ENCODE measurements around the gene PDE4A.

GRCh38 chr19:10295137-10295908, 5.6 kb downstream of the ICAM5 start:
- PRO-cap, 10 experiments = peak in 7 of 10 experiments; most common plus-strand start chr19:10295733 (in 5); most common minus-strand start chr19:10295557 (in 1)

- PRO-cap, 10 experiments = no peak in any of the 10 experiments
These were observed 5.6 kb upstream of the FDX2 start for GRCh38 chr19:10321350-10321820.

DNA sequence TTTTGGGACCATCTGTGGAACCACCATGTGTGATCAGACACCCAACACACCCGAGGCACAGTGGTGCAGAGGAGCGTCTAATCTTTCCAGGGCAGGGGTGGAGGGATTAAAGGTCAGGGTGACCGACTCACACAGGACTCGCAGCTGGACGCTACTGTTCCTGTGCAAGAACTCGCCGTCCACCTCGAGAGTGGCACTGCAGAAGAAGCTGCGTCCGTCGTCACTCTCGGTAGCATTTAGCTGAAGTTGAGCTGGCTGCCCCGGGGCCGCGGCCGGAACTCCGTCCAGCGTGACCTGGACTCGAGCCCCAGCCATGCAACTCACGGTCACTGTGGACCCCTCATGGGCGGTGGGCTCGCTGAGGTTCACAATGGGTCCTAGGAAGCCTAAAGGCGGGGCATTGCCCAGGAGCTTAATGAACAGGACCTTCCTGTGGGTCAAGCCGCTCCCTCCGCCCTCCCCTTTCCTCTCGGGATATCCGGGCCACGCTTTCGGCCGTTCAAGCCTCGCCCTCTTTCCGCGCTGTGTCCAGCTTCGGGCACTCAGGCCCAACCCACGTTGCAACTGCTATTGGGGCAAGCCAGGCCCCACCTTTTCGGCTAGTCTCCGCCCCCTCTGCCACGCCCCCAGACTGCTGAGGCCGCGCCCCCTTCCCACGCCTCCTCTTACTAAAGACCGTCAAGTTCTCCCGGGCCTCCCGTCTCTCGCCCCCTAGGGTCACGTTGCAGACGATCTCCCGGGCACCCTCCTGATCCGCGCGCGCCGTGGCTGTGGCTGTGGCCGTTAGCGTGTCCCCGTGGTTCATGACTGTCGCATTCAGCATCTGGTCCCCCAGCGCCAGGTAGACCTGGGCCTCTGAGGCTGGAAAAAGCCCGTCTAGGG, 1.3 kb upstream of the RAVER1 start:
- PRO-cap, 10 experiments = peak in 10 of 10 experiments; most common plus-strand start position 671 of the sequence (in 2); most common minus-strand start position 458 of the sequence (in 8)

DNA sequence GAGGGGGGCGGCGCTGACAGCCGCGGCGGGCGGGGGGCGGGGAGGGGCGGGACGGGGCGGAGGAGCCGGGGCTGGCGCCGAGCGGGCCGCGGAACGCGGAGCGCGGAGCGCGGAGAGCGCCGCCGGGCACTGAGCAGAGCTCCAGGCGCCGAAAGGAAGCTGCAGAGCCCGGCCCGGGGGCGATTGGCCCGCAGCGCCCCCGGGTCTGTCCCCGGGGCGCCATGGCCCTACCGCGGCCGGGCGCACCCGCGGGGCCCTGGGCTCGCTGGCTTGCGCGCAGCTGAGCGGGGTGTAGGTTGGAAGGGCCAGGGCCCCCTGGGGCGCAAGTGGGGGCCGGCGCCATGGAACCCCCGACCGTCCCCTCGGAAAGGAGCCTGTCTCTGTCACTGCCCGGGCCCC, at the start of gene PDE4A:
PDE4A (plus strand) TSS at position 115 of the 399 bp plus-strand sequence.
- PRO-cap, 10 experiments = peak in 1 of 10 experiments; most common plus-strand start position 91 of the sequence (in 1)

GRCh38 chr19:10430547-10431709, 10.6 kb downstream of the PDE4A start:
- PRO-cap, 10 experiments = peak in 8 of 10 experiments; most common plus-strand start chr19:10430742 (in 6); most common minus-strand start chr19:10430693 (in 3)

DNA sequence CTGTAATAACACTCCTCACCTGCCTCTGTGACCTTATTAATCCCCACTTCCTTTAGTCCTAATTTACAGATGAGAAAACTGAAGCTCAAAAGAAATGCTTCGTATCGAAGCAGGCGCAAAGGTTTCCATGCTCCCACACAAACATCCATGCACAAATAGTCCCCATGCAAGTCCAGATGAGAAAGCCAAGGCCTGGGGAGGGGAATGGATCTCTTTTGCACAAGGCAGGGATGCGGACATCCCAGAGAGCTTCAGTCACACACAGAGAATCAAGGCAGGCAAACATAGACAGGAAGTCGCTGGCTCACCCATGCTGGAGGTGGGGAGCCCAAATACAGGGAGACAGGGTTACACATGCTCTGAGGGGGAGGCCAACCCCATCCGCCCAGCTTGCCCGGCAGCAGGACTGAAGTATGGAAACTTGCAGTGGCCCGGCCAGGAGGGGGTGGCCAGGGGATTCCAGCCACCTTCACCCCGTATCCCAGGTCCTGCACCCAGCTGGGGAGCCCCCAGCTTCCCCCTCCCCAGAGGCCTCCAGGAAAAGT, 442 bp downstream of the S1PR5 start:
- PRO-cap, 10 experiments = no peak in any of the 10 experiments

GRCh38 chr19:10552344-10552927, 8.7 kb downstream of the ATG4D start:
- PRO-cap, 10 experiments = no peak in any of the 10 experiments

DNA sequence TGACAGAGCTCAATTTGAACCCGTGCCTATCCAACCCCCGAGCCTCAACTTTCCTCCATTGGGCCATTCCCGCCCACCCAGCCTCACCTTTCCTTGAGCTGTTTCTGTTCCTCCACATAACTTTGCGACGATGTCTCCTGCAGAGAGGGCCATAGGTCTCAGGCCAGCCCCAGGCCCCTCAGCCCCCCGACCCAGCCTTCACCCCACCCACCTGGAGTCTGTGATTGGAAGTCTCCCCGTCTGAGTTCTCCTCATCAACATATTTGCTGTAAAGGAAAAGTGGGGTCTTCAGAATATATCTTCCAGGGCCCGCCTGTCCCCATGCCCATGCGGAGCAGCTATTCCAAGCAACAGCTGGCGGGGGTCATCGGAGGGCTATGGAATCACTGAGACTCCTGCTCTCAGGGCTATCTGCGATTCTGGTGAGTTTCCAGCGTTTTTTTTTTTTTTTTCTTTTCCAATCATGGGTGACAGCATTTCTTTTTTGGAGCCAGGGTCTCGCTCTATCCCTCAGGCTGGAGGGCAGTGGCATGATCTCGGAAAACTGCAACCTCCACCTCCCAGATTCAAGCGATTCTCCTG, 4.1 kb downstream of the KRI1 start:
- PRO-cap, 10 experiments = no peak in any of the 10 experiments

DNA sequence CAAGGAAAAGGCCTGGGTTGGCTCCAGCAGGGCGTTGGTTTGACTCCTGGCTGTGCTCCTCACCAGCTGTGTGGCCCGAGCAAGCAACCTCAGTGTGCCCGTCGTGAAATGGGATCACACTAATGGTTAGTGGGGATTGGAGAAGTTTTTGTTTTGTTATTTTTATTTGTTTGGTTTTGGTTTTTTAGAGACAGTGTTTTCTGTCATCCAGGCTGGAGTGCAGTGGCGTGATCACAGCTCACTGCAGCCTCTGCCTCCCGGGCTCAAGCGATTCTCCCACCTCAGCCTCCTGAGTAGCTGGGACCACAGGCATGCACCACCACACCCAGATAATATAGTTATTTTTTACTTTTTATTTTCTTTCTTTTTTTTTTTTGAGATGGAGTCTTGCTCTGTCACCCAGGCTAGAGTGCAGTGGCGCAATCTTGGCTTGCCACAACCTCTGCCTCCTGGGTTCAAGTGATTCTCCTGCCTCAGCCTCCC, 12.4 kb upstream of the SLC44A2 start:
- PRO-cap, 10 experiments = no peak in any of the 10 experiments

DNA sequence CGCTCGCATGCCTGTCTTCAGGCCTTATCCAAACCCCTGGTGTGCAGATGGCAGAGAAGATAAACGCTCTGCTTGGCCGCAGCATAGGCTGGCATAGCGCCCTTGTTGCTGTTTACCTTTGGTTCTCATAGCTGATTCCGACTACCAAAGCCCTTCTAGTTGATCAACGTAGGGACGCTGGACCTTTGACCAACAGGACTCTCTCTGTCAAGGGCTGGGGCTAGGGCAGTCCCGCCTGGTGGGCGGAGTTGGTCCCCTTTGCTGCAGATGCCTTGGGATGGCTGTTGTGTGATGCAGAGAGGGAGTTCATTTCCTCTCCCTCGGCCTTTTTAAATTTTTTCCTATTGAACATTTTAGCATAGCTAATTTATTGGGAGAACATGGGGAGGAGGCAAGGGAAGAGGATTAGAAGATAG, 23.4 kb upstream of the QTRT1 start:
- PRO-cap, 10 experiments = no peak in any of the 10 experiments

GRCh38 chr19:10687242-10687974, 13.8 kb upstream of the QTRT1 start:
- PRO-cap, 10 experiments = no peak in any of the 10 experiments

DNA sequence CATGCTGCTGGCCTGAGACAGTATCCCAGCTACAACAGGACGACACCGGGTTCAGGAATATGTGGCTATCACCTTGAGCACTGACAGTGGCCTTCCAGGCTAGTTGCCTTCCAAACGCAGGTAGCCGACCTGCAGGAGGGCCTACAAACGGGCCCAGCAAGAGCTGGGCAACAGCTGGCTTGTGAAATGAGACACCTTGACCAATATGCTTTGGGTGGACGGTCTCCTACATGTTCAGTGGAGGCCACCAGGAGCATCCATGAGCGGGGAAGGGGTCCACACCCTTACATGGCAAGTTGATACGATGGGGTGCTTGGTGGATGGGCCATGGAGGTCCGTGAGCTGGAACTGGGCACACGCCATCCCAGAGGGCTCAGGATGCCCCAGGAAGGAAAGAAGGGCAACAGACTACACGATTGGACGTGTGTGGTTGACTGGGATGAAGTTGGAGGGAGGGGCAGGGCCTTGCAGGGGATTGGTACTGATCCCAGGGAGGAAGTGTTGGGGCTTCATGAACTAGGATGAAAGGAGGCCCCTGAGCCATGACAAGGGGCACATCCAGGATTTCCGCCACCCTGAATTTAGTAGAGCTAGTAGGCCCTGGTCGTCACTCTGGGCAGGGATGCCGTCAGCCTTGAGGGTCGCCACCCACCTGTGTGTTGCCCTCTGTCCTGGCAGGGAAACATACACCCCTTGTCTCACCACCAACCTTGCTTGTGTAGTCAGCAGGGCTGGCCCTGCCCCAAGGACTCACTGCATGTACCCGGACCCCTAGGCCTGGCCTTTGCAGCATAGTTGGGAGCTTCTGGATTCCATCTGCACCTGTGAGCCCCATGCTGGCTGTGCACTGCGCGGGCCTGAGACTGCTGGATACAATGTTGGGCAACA, 9.6 kb upstream of the QTRT1 start:
- PRO-cap, 10 experiments = no peak in any of the 10 experiments

DNA sequence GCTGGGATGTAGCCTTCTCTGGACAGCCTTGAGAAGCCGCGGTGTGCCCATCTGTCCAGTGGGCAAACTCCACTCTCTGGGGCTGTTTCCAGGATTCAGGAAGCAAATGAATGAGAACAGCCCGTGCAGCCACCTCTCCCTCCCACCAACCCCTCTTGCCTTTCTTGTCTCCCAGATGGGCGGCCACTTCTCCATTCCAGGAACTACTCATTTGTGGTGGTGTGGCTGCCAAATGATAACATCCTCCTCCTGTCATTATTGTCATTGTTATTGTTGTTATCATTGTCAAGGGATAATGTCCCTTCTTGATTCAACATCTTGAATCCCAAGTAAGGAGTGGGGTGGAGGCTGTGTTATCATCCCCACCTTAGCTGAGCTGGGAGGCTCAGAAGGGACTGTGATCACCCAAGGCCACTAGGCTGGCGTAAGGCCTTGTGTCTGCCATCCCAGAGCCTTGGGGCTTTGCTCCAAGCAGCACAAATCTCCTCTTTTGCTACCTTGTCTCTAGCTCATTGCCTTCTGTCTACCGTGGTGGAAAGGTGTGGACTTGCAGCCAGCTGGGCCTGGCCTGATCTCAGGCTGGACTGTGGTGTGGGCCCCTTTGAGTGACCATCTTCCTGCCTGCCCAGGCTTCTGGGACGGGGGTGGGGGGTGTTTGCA, 1.7 kb downstream of the DNM2 start:
- PRO-cap, 10 experiments = no peak in any of the 10 experiments

DNA sequence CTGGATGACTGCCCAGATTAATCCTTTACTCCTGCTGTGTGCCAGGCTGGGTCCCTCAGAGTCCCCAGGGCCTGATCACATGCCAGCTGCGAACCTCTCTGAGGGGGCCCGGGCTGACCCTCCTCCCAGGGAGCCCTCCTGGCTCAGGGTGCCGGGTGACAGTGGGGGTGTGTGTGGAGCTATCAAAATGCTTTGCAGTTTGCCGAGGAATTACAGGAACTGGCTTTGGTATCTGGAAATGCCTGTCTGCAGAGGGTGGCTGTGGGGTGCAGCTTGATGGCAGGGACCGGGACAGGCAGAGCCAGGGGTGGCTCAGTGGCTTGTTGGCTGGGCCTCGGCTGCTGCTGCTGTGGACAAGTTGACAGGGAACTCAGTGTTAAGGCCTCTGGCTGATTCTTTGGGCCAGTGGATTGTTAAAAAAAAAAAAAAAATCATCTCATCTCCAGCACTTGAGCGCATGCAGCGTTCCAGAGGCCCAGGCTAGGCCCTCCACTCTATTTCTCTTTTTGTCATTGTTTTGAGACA, 49.0 kb downstream of the DNM2 start:
- PRO-cap, 10 experiments = peak in 1 of 10 experiments; most common plus-strand start position 298 of the sequence (in 1); most common minus-strand start position 221 of the sequence (in 1)

DNA sequence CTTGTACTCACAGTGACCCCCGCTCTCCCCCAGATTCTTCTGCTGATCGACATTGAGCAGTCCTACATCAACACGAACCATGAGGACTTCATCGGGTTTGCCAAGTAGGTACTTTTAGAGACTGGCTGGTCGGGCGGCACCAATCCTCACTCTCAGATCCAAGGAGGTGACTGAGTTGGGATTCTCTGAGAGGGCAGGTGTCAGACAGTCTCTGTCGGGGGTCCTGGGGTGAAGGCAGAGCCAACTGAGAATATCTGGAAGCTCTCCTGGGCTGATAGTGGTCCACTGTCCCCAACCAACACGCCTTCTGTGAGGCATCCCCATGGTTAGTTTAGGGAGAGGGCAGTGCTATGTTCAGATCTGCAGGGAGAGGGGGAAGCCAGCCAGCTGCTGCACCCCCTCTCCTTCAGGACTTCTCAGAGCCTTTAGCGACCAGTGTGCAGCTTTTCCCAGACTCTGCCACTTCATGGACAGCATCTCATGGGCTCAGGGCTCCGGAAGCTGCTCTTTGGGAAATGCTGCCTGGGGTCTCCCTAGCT, 33.7 kb downstream of the TMED1 start:
- PRO-cap, 10 experiments = peak in 1 of 10 experiments; most common plus-strand start position 356 of the sequence (in 1)

- PRO-cap, 10 experiments = no peak in any of the 10 experiments
These were observed 22.9 kb downstream of the TMED1 start for GRCh38 chr19:10812949-10813578.

GRCh38 chr19:10891284-10892308, 20.2 kb downstream of the CARM1 start:
- PRO-cap, 10 experiments = peak in 4 of 10 experiments; most common plus-strand start chr19:10891853 (in 1); most common minus-strand start chr19:10891803 (in 3)

GRCh38 chr19:10907925-10908536, 20.4 kb downstream of the YIPF2 start:
- PRO-cap, 10 experiments = no peak in any of the 10 experiments

GRCh38 chr19:10927622-10928497, 579 bp downstream of the YIPF2 start:
- PRO-cap, 10 experiments = peak in 1 of 10 experiments; most common plus-strand start chr19:10927898 (in 1)

DNA sequence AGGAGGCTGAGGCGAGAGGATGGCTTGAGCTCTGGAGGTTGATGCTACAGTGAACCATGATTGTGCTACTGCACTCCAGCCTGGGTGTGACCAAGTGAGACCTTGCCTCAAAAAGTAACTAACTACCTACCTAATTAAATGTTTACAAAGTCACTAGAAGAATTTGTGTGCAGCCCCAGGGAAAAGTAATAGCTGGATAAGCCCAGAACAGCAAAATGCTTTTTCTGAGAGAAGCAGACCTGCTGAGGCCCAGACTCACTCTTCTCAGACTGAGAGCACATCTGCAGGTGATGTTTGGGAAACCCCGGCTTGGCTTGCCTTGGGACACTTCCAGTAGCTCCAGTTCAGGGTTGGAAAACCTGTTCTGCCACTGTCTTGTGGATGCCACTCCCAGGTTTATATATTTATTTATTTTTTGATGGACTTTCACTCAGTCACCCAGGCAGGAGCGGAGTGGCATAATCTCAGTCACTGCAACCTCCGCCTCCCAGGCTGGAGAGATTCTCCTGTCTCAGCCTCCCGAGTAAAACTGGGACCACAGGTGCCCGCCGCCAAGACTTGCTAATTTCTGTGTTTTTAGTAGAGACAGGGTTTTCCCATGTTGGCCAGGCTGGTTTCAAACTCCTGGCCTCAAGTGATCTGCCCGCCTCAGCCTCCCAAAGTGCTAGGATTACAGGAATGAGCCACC, 8.0 kb upstream of the SMARCA4 start:
- PRO-cap, 10 experiments = peak in 10 of 10 experiments; most common plus-strand start position 433 of the sequence (in 8); most common minus-strand start position 271 of the sequence (in 9)